Pericardium fibroblast (primary cell): ENCODE measurements around the gene ZNF343.

DNA sequence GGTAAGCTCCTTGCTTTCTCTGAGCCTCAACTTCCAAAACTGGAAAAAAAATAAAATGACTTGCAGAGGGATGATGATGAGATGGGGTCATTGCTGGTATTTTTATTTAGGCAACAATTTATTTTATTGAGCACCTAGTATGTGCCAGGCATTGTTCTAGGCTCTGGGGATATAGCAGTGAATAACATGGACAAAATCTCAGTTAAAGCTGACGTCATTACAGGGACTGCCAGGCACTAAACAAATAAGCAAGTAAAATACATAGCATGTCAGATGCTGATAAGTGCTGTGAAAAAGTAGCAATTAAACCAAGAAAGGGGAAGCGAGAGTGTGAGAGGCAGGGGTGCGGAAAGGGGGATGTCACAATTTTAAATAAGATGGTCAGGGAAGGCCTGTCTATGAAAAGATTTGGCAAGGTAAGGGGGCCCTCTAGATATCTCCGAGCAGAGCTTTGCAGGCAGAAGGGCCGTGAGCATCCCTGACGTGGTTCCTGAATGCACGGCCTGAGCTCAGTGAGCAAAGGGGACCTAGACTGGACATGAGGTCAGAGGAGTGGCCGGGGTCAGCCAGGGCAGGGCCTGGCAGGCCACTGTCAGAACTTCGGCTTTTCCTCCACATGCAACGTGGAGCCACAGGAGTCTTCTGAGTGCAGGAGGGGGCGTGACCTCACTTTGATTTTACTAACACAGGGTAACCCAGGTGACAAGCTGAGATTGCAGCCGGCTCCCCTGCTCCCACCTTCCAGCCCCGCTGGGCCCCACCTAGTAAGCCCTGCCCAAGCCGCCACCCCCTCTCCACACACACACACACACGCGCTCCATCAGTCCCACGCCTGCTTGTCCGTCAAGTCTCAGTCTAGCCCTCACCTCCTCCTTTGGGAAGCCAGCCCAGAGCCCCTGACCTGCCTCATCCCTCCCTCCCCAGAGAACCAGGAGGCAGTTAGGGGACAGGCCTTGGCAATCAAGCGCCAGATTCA, 24.2 kb upstream of the SIRPA start:
- RAMPAGE, long total RNA, result no peak

DNA sequence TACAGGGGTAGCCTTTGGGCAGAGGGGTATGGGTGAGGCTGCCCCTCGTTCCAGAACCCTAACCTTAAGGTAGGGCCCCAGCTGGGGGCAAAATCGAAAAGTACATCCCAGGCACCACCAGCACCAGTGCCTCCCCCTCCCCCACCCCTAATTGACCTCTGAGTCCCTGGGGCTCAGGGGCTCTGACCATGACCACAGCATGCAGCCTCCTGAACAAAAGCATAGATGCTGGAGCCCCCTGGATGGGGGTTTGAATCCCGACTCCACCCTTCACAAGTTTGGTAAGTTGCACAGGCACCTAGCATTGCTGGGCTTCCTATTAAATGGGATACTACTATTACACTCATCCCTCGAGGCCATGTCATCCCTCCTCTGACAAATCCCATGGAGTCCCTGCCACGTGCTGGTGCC, 15.4 kb upstream of the SIRPA start:
- RAMPAGE, long total RNA, result no peak

- RAMPAGE, long total RNA, result no peak
Measured at GRCh38 chr20:1904153-1904526, 8.9 kb downstream of the SIRPA start.

- RAMPAGE, long total RNA, result no peak
Measured at GRCh38 chr20:2236922-2237420, 58.8 kb upstream of the TGM3 start.

DNA sequence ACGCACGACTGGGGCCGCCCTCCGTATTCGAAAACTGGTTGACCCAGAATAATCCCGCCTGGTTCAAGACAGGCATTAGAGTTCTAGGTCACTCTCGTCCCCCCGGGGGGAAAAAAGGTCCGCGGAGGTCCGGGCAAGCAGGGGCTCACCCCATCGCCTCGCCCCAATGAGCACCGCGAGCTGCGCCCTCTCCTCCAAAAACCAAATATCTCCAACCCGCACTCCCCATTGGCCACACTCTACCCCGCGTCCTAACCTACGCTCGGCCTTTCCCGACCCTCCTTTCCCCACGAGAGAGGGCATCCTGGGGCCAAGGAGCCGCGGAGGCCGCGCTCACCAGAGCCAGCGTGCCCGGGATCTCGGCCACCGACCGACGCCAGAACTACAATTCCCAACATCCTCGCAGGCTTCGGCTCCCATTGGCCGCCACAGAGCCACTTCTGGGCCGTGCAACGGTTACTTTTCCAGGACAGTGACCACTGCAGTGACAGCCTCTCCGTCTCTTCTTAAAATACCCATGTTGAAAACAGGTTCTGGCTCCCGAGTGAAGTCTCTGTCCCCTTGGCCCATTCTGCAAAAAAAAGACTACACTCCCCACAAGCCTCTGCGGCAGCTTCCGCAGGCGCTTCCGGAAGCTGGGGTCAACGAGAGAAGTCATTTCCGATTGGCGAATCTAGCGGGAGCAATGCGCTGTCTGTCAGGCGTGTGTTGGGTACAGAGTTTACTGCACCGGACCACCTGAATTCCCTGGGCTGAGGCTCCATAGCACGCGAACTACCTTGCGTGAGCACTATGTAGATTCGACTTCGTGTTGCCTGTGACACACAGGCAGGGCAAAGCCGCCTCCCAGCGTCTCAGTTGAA, at the start of gene ZNF343:
TSS of gene ZNF343 (minus strand) at position 372 of the 863 bp plus-strand sequence.
- RAMPAGE, long total RNA, result start-site peak on the minus strand centred at position 353 of the sequence, 82 bp wide, 147 and 67 reads in 2 replicates

- RAMPAGE, long total RNA, result no peak
Measured at GRCh38 chr20:2654632-2655774, 2.6 kb downstream of the NOP56 start.

GRCh38 chr20:2691866-2692458, 618 bp upstream of the EBF4 start:
- RAMPAGE, long total RNA, result no peak

- RAMPAGE, long total RNA, result no peak
Measured at GRCh38 chr20:2759285-2759996, 41.0 kb downstream of the CPXM1 start.

DNA sequence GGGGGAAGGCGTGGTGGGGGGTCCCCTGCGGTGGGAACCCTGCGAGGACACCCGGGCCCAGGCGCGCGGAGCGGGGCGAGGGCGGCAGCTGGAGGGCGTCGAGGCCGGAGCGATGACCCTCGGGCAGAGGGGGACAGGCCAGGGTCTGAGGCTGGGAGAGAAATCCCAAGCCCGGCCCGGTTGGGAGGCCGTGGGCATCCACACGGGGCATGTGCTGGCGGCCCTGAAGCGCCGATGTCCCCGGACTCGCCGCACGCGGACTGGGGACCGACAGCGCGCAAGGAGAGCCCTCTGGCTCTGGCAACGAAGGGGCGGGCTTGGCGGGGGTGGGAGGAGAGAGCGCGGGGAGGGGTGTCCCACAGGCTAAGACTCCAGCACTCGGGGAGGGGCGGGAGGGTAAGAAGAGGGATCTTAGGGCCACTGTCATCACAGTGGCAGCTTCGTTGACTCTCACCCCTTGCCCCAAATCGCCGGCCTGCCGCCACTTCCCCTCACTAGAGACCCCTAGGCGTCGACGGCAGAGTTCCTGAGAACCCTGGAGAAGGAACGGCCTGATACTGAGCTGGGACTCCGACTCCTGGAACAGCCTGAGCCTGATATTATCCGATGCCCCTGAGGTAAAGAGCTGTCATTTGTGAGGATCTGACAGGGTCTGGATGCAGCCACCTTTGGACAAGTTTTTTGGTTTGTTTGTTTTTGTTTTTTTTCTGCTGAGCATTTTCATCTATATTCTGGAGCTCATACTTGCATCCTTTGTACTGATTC, 5.2 kb downstream of the TMEM239 start:
- RAMPAGE, long total RNA, result no peak

DNA sequence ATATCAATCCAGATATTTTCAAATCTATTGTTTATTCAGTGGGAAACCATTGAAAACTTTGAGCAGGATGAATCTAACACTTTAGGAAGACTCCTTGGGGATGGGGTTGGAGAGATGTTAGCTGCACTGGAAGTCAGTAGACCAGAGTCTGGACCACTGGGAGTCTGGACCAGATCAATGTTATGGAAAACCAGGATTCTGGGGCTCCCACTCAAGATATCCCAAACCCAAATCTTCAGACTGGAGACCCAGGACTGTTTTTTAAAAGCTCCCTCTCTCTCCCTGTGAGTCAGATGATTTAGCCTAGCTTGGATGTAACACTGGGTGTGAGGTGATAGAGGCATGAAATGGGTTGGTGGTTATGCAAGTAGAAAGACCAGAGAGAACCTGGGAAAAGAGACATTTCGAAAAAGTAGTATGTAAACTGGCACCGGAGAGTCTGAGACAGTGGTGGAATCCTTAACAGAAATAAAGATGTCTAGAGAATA, 57.7 kb downstream of the PTPRA start:
- RAMPAGE, long total RNA, result no peak

GRCh38 chr20:2947426-2948050, 74.3 kb downstream of the PTPRA start:
- RAMPAGE, long total RNA, result no peak

GRCh38 chr20:2975233-2975994, 68.0 kb upstream of the GNRH2 start:
- RAMPAGE, long total RNA, result no peak

DNA sequence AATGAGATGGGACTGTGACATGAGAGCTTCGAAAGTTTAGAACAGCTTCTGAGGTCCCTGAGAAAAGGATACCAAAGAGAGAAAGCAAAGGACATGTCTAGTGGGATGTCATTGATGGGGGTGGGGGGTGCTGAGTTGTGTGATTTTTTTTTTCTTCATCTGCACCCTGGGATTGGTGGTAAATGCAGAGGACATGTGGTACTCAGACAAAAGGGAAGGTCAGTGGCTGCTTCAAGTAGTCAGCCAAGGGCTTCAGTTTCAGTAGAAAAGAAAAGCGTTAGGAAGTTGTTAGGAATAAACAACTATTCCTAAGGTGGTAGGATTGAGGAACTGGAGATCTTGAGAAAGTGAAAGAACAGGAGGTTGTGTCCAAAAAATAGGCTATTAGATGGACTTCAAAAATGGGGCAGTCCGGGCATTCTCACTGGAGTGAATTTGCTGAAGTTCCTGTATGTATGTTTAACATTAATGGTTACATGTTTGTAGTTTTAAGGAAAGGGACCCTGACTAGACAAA, 34.2 kb upstream of the GNRH2 start:
- RAMPAGE, long total RNA, result no peak

DNA sequence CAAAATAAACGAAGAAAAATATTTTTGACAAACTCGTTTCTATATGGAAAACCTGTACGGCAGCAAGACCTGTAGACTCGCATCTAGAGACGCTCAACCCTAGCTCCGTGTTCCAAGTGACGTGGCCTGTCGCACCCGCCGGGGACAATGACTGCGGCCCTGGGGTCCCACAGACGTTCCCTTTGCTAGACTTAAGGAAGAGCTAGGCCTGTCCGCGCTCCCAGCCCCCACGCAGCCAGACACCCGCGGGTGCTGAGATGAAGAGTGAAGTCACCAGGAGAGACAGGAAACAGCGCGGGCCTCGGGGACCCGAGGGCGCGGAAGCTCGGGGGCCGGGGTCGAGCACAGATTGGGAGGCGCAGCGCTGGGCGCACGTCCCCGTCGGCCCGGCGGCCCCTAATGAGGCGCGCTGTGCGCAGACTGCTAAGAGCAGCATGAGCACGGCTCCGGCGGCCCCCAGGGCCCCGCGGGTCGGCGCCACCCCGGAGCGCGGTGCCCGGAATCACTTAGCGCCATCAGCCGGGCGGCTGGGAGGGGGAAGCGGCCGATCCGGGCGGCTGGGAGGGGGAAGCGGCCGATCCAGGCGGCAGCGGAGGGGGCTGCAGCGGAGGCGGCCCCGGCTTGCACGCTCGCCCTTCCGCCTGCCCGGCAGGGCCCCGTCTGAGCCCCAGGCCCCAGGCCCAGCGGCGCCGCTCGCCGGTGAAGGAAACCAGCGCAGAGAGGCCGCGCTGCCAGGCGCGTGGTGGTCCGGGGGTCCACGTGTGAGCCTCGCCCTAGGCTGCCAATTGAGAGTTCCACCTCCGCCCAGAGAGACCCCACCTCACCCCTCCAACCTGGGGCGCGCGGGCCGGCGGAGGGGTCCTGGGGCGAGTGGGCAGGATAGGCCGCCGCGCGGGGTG, 8.2 kb upstream of the AVP start:
- RAMPAGE, long total RNA, result no peak

DNA sequence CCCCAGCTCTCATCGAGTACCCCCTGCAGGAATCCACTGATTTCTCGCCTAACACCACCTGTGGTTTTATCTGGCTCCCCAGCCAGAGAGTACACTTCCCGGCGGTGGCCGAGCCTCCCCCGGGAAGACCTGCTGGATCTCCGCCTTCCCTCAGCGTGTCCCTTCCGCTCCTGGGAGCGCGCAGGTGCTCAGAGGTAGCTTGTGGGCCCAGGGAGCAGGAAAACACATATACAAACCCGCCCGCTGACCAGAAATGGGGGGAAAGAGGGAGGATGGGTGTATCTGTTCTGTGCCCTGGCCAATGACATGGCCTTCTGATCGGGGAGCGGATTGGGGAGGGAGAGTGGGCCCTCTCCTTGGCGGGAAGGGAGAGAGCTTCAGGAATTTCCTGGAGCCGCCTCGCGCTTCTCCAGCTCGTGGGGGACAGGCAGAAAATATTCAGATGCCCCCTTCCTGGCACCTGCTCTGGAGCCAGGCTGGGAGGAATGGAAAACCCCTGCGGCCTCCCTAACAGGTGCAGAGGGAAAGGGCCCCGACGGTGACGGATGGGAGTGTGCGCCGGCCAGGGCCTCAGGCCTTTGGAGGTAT, 692 bp downstream of the DDRGK1 start:
- RAMPAGE, long total RNA, result no peak

- RAMPAGE, long total RNA, result no peak
Measured at GRCh38 chr20:3222815-3223225, 13.5 kb downstream of the ITPA start.

DNA sequence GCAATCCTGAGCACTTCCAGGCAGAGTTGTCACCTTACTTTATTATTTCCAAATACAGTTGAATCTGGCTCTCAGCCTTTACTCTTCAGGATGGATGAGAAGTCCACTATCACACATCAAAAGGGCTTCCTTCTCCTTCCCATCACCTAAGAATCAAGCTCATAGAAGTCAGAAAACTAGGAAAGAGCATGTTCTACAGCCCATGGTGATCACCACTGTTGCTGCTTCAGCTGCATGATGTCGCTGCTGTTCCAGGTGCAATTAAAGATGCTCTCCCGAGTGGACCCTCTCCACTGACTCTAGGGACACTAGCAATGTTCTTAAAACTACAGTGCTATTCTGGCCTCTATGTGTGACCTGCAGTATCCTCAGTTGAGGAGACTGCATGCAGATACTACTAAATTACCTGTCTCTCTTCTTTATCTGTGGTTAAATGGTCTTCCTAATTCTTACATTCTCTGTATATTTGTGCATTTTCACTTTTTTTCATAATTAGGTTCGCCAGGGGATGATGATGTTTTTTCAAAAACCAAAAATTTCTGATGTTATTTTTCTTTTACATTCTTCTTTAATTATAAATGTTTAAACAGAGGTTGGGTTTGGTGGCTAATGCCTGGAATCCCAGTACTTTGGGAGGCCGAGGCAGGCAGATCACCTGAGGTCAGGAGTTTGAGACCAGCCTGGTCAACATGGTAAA, 52.6 kb downstream of the DNAAF9 start:
- RAMPAGE, long total RNA, result no peak

DNA sequence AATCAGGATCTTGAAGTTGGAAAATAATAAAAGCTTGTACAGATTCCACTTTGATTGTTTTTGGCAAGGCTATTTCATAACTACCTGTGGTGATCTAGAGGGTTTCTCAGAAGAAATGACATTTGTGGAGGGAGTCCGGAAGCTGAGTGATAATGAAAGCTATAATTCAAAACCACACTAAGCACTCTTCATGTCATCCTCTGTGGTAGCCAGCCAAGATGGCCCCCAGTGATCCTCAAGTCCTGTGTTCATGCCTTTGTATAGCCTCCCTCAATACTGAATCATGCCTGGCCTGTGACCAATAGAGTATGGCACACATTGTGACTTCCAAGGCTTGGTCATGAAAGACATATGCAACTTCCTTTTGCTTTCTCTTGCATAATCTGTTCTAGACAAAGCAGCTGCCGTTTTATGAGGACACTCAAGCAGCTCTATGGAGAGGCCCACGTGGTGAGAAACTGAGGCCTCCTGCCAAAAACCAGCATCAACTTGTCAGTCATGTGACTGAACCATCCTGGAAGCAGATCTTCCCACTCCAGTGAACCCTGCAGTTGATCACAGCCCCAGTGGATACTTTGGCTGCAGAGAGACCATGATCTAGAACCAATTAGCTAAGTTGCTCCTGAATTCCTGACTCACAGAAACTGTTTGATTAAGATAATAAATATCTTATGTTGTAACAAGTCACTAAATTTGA, 12.8 kb upstream of the DNAAF9 start:
- RAMPAGE, long total RNA, result no peak

GRCh38 chr20:3430369-3430816, 22.9 kb upstream of the DNAAF9 start:
- RAMPAGE, long total RNA, result no peak

GRCh38 chr20:3479754-3480612, 9.2 kb downstream of the ATRN start:
- RAMPAGE, long total RNA, result no peak